Bronchus fibroblast of lung (primary cell): Measurements from ENCODE around the genes SLF1 and GPR150.

- RAMPAGE, long total RNA = no peak
These were observed 12.1 kb downstream of the NR2F1 start for GRCh38 chr5:93594753-93595908.

GRCh38 chr5:93596601-93597653 lies 13.9 kb downstream of the NR2F1 start:
- RAMPAGE, long total RNA = no peak

GRCh38 chr5:93600310-93600880 lies 17.4 kb downstream of the NR2F1 start:
- RAMPAGE, long total RNA = no peak

DNA sequence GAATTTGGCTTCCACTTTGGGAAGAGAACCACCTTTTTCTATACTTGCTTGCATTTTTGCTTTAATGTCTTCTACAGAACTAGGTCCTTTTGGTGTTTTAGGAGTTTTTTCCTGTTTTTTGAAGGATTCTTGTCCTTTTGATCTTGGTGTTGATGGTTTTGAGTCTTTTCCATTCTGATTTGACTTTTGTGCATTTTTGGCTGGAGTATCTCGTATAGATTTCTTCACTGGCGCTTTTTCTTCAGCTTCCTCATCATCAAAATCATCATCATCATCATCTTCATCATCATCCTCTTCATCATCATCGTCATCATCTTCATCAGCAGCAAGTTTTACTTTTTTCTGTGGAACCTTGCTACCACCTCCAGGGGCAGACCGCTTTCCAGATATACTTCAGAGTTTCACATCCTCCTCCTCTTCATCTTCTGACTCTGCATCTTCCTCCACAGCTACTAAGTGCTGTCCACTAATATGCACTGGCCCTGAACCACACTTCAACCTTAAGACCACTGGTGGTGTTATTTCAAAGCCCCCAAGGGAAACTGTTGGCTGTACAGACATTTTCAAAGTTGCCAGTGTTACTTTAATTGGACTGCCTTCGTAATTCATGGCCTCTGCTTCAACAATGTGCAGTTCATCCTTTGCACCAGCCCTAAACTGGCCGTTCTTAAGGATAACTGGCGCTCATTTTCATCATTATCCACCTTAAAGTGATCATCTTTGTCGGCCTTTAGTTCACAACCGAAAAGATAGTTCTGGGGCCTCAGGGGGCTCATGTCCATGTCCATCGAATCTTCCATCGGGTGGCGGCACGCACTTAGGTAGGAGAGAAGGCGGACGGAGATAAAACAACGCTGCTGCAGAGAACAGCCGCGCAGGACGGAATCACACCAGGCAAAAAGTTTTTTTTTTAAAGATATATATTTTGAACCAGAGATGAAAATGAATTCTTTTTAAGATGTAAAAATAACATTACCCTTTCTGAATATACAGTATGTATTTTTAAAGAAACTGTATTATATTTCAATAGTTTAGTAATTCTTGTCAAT lies 58.2 kb downstream of the POU5F2 start:
- RAMPAGE, long total RNA = no peak

DNA sequence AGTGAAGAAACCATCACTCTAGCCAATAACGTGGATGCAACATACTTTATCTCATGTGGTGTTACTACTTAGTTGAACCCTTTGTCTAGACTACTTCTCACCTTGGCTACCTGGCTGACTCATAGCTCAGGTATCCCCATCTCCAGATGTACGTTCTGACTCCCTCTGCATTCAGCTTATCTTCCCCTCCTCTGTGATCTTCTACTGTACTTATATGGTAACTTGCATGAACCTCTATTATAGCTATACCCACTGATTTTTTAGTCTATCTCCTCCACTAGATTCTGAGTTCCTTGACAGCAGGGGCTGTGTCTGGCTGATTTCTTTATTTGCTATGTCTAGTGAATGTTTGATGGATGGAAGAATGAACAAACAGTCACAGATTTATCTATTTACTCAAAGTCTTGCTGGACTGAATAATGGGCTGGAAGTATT lies 251.0 kb upstream of the FAM172A start:
- RAMPAGE, long total RNA = no peak

GRCh38 chr5:94520333-94520945 lies 98.0 kb downstream of the KIAA0825 start:
- RAMPAGE, long total RNA = no peak

GRCh38 chr5:94568806-94569233 lies 49.6 kb downstream of the KIAA0825 start:
- RAMPAGE, long total RNA = no peak

GRCh38 chr5:94618423-94619505 lies at the start of gene SLF1:
TSS of gene SLF1 (plus strand) at chr5:94618669.
- RAMPAGE, long total RNA = start-site peak on the plus strand at chr5:94618663-94618679, 69 and 68 reads in 2 replicates

DNA sequence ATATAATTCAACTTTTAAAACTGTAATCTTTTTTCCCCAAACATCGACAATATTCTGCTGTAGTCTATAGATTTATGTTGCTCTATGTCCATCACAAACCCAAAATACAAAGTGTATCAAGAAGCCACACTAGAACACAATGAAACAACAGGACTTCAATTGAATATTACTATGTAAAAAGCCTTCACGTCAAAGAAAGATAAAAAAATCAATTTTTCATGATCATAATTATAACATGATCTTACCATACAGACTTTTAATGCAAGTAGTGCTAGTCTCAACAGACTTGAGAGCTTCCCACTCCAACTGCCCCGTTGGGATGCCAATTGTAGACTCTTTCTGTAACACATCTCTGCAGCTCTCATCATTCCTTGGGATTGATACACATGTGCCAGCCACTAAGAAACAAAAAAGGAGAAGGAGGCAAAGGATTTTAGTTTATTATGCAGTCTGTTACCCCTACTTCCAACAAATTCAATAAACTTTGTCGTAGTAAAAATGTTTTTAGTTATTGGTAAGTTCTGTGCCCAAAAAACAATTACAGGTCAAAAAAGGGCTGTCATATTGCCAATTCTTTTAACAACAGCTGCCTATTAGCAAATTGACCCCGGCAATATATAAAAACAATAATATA lies 76.6 kb downstream of the SKIC3 start:
- RAMPAGE, long total RNA = no peak

- RAMPAGE, long total RNA = no peak
These were observed at the start of gene GPR150 for GRCh38 chr5:95619821-95620233. TSS of gene GPR150 (plus strand) at chr5:95620087.

- RAMPAGE, long total RNA = no peak
These were observed 7.6 kb upstream of the RHOBTB3 start for GRCh38 chr5:95723416-95724023.

DNA sequence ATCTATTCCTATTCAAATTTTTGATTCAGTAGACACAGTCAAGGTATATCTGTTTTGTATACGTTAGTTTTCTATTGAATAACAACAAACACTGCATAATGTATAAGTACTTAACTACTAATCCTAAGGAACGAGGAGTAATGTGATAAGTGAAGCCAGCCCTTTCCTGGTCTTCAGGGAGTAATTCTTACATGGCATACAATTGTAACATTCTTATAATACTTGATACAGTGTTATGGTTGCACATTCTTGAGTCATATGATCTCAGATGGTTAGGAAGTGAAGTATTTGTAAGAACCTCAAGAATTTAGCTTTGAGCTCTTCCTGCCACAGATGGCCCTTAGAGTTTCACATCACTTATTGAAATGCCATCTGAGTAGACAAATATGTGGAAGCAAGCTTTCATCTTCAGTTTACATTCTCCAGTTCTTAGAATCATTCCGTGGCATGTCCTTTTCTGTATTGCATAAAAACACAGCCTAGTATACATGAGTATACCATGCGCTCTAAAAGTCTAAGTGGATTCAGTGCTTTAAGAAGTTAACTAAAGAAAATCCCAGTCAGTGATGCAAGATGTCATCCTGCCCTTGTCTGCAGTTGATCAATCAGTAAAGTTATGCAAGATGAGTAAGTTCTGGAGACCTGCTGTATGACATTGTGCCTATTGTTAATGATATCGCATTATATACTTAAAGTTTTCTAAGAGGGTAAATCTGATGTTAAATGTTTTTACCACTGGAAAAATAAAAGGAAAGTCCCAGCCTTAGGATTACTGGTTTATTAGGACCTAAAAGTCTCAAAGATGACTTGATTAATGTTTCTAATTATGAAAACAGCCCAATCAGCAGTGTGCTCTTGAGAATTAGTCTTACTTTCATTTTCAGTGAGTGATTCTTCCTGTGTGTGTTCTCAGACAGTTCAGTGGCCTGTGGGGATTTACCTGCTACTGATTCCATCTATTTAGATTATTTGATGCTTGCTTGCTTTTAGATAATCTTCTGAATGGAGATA lies 29.3 kb downstream of the RHOBTB3 start:
- RAMPAGE, long total RNA = no peak

- RAMPAGE, long total RNA = no peak
These were observed 1.2 kb downstream of the GLRX start for GRCh38 chr5:95821154-95821806.

GRCh38 chr5:95824582-95824741 lies 1.9 kb upstream of the GLRX start:
- RAMPAGE, long total RNA = no peak

DNA sequence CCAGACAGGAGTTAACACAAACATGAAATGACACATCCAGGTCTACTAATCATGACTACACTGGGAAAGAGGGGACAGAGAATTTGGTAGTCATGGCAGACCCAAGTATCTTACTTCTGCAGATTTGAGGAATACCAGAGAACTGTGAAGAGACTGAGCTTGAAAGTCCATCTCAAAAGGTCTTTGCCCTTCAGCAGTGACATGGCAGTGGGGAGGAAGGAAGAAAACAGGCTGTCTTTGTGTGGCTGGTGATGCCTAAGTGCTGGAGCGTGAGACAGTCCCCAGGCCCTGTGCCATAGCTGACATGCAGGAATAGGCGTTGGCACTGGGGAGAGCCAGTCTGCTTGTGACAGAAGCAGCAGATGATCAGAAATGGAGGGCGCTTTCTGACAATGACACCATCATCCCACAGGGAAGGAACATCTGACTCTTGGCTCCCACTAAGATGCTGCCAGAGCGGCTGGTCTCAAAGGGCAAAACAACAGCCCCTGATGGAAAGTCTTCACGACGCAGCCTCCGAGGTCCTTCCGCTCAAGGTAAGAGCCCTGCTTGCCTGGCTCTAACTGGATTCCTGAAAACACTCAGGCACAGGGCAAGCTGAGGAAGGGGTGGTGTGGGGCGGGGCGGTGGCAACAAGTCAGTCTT lies 15.5 kb upstream of the GLRX start:
- RAMPAGE, long total RNA = no peak

DNA sequence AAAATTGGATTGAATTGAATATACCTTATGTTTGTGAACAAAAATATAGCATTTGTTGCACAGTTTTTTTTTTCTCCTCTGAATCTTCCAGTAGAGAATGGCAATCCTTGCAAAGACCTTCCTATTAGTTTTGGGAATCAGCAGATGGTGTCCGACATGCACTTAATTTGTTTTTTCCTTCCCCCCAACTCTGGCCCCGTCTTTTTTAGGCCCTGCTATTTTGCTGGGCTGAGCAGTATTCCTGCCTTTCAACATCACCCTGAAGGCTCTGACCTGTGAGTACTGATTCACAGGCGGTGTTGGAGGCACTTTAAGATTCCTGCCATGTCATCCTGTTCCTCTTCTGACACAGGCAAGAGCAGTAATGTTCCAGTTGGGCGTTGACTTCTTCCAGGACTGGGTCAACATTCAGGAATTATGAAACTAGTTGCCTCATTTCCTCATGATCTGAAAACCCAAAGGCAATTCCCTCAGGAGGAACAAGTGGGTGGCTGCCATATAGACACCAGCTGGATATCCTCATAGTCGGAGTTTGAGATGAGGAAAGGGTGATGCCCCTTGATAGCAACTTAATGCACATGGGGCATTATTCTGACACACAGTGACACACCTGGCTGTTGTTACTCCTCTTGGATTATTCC lies 19.3 kb upstream of the GLRX start:
- RAMPAGE, long total RNA = no peak

GRCh38 chr5:95904736-95905288 lies 56.8 kb downstream of the ELL2 start:
- RAMPAGE, long total RNA = no peak

DNA sequence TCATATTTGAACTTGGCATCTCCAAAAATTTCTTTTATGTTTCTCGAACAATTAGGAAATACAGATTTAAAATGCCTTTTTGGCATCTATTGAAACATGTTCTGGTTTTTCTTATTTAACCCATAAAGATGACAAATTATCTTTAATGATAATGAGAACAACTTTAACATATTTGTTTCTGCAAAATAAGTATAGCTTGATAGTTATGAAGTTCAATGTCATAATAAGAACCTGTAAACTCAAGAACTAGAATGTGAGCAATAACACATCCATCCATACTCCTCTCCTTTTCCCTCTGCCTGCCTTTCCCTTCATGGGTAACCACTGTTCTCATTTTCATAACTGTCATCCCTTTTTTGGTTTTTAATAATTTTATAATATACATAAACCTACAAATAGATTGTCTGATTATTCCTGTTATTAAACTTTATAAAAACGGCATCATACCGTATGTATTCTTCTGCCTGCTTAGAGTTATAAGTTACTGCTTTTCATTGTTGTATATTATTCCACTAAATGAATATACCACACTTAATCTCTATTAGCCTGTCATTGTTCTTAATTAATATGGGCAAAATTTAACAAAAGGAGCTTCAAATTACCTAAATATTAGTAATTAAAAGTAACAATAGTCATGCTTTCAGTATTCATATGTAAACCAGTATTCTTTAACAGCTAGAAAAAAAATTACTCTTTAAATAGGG lies 26.7 kb downstream of the ELL2 start:
- RAMPAGE, long total RNA = no peak

DNA sequence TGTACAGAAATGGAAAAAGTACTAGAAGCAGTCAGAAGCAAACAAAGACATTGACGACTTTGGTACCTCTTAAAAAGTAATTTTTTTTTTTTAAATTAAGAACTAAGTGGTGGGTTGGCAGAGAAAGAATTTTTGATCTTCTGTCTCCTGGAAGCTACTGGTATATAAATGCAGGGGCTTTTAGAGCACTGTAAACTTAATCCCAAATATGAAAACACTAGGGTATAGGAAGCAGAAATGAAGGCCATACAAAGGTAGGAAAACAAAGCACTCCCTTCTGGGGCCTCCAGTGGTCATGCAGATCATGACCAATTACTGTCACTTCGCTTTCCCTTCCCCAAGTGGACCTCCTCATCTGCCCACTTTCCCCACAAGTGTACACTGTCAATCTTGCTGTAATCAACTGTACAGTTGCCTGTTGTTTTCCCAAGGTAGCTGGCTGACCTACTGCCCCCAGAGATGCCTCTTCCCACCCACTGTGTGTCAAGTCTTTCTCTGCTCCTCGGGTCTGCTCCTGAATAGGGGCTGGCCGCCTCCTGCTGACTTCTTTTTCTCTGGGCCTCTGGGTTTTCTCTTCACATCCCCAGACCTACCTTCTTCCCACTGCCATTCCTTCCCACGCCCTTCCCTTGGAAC lies 2.7 kb downstream of the ELL2 start:
- RAMPAGE, long total RNA = no peak

- RAMPAGE, long total RNA = no peak
These were observed 48.6 kb downstream of the PCSK1 start for GRCh38 chr5:96384376-96384912.